ENCODE measurements around a stretch of chr10.

DNA sequence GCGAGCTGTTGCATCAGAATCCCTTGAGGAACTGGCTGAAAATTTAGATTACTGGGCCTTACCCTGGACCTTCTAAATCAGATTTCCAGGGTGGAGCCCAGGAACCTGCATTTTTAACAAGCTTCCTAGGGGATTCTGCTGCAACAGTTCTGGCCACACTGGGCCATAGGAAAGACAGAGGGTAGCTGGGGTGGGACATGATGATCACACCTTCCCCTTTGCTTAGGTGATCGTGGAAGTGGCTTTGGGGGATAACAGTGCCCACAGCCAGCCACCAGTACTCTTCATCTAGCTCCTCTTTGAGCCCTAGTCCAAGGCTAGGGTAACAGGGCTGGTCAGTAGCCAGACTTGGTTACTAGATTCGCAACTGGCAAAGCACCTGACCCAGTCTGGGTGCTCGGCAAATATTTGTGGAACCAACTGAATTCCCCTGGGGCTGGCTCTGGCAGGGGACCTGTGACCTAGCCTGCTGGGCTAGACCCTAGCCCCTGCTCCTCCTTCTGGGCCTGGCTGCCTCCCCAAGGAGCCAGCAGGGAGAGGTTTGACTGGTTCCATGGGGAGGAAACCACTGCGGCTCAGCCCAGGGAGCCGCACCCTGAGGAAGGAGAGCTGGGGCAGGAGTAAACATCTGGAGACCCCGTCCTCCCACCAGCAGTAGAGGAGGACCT is 67.0 kb upstream of the DUSP5 start:
- PRO-cap, 2 experiments = no peak in any of the 2 experiments

GRCh38 chr10:110456480-110456963 is 41.2 kb upstream of the DUSP5 start:
- PRO-cap, 2 experiments = no peak in any of the 2 experiments

GRCh38 chr10:110636605-110637557 is 7.3 kb upstream of the RBM20 start:
- PRO-cap, 2 experiments = no peak in any of the 2 experiments

DNA sequence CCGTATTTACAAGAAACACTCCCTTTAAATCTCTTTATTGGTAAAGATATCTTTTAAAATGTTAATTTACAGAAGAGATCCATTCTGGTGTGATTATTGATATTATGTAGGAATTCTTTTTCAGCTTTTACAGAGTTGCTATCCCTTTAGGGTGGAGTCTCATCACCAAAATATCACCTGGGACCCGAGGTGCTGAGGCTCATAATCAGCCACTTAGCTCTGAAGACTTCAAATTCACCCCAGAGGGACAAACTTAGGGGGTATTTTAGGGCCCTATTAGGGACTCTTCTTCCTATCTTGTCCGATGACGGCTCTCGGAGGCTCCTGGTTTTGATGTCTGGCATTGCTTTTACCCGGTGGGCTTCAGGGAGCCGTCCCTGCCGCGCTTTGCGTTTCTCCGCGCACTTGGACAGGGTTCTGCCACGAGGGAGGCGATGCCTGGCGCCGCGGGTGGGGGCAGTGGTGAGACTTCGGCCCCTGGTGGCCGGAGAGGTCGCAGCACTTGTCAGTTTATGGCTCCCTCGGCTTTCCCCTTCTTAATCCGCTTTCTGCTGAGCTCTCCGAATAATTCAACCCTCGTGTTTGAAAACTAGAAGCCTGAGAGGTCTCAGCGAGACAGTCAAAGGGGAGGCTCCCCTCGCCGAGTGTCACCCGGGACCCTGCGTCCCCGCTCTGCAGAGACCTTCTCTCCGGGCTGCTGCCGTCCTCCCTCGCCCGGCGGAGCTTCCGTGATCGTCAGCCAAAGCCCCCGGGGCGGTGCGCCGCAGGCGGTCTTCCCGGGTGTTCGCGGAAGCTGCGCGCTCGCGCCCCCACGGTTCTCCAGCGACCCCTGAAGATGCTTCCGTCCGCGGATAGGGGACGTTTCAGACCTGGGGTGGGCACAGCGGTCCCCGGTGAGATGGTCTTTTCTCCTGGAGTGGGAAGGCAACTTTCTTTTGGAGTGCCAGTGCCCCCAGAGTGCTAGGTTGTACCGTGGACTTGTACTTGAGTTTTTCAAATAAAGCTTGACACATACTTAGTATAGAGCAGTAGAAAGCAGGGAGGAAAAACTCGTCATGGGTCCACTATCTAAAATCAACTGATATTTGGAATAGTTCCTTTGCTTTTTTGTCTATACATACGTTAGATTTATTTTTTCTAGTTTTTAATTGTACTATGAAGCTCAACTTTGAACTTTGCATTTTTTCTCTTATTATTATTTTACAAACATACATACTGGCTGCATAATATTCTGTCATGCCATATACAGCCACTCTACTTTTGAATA is 28.1 kb downstream of the RBM20 start:
- PRO-cap, 2 experiments = peak in 1 of 2 experiments; most common plus-strand start position 473 of the sequence (in 1); most common minus-strand start position 716 of the sequence (in 1)

DNA sequence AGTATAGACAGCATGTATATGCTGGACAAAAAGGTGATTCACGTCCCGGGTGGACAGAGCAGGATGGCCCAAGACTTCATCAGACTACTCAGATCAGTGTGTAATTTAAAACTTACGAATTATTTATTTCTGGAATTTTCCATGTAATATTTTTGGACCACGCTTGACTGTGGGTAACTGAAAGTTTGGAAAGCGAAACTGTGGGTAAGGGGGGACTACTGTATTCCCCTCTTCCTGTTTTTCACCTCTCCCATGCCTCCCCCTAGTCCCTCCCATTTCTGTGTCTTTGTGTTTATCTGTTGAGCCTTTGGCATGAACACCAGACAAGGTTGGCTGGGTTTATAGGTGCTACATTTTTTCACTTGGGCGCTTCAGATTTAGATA is 55.8 kb downstream of the RBM20 start:
- PRO-cap, 2 experiments = no peak in any of the 2 experiments

DNA sequence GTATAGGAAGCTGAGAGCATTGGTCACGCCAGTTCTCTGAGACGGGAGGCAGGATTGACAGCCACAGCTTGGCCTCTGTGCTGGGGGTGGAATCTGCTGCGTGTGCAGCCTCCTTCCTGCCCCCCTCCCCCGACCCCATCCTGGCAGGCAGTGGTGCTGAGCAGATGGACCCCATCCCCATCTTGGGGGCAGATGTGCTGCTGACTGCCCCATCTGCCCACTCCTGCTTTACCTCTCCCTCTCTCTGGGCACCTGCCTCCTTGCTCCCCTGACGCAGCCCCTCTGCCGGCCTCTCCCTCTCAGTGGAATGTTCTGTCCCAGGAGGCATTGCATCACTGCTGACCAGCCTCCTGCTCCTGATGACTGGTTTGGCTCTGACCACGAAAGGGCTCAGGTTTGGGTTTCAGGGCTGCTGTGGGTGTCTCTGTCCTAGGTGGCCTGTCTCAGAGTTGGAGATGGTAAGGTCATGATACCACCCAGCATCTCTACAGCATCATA is 81.7 kb downstream of the RBM20 start:
- PRO-cap, 2 experiments = peak in 2 of 2 experiments; most common minus-strand start position 284 of the sequence (in 2)

DNA sequence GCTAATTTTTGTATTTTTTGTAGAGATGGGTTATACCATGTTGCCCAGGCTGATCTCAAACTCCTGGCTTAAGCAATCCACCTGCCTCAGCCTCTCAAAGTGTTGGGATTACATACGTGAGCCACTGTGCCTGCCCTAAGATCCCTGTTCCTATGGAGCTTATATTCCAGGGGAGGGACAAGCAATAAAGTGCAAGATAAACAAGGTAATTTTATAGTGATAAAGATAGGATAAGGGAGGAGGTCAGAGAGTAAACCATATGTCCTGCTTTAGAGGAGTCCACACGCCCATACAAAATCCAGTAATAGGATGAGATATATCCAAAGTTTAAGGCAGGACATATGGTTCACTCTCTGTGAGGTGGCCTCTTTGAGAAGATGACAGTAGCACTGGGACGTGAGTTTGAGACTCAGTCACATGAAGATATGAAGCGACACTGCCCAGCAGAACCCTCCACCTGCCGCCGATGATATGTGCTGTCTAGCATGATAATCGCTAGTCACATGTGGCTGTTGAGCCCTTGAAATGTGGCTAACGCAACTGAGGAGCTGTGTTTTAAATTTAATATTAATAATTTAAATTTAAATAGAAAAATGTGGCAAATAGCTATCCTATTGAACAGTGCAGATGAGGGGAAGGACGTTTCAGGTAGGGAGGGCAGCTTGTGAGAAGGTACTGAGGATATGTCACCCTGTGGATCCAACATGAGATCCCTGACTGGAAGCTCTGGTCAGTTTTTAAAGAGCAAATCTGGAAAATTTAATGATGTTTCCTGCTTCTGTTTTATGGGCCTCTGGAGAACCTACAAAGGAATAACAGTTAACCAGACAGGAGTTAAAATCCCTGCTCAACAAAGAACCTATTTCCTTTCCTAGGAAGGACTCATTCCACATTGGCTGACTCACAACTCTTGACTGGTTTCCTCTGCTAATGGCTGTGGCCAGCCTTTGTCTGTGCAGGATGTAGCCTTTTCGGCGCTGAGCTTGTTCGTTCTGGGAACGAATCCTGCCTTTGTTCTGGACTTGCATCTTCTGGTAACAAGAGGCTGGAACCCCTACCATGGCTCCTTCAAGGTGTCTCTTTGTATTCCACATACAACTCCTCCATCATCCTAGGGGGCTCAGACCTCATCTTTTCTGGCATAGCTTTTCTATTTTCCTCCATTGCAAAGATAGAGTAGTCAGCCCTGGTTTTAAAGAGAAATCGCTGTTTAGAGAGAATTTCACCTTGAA is 113.1 kb upstream of the PDCD4 start:
- PRO-cap, 2 experiments = no peak in any of the 2 experiments

GRCh38 chr10:110762765-110763365 is 108.9 kb upstream of the PDCD4 start:
- PRO-cap, 2 experiments = no peak in any of the 2 experiments

DNA sequence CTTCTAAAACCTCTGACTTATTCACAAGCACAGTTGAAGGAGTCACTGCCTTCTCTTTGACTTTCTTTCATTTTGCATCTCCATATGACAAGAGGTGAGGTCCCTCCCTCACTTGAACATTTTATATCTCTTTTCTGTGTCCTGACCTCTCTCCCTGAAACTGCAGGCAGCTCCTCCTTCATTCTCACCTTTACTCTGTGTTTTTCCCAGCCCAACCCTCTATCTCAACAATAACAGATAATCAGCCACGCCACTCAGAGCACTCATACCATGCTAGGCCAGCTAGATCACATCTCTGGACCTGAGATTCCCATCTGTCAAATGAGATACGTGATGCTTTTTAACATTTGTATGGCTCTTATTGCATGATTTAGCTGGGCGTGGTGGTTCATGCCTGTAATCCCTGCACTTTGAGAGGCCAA is 63.2 kb upstream of the PDCD4 start:
- PRO-cap, 2 experiments = no peak in any of the 2 experiments

DNA sequence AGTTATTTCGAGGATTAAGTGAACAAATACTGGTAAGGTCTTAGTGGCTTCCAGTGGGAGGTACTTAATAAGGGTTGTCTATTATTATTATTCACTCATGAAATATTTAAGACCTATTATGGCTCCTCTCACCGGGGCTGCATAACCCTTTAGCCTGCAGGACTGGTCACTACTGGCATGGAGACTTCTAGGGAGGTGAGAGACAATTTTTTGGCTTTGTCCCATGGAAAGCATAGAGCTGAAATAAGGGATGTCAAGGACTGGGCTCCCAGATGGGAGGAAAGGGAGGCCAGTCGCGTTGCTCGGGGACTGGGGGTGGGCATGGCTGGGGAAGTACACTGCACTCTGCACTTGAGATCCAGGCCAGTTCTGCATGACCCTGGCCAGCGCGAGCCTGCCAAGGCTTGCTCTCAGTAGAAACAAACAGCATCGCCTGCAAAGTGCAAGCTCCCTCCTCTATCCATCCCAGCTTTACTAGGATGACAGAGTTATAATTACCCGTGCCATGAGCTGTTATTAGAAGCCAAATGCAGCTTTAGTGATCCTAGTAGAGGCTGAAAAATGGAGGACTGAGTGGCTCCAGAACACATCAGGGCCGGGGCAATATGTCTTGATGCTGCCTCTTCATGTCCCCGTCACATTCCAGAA is 43.9 kb upstream of the PDCD4 start:
- PRO-cap, 2 experiments = no peak in any of the 2 experiments

- PRO-cap, 2 experiments = no peak in any of the 2 experiments
These were observed 21.7 kb upstream of the PDCD4 start for GRCh38 chr10:110849932-110850472.

DNA sequence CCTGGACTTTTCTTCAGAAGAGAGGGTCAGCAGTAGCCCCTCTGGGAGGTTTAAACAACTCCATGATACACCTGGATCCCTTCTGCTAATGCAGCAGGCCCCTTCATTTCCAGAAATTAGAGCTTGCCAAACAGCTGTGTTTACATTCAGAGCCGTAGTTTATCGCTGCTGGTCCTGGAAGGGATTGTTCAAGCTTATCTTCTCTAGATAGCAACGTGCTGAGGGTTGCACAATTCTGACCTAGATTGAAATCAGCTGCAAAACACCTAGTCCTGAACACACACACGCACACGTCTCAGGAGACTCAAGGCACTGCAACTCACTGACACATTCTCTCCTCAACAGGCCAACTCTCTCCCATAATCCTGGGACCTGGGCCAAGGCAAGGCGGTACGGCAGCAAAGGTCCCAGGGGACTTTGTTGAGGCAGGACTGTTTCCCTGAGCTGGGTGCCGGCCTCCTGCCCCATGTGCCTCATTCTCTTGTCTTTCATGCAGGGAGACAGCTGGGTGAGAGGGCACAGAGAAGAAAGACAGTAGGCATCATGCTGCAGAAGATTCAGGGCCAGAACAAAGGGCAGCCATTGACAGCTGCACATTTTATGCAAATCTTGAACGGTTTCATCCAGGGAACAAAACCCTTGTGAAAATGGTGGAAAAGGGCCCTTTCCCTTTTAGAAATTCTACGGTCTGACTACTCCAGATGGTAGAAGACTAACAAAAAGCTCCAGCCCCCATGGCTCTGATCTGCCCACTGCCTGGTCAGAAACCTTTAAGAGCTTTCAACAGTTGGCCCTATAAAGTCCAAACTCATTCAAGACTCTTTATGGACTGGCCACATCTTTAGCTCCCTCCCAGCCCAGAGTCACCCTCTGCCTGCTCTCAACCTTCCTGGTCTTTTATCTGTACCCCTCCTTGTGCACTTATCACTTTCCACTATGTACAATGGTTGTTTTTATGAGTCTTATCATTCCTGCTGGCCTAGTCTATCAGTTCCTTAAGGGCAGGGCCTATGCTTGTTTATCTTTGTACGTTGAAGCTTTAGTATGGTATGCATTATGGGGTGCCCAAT is 13.9 kb upstream of the PDCD4 start:
- PRO-cap, 2 experiments = peak in 2 of 2 experiments; most common plus-strand start position 289 of the sequence (in 1)

DNA sequence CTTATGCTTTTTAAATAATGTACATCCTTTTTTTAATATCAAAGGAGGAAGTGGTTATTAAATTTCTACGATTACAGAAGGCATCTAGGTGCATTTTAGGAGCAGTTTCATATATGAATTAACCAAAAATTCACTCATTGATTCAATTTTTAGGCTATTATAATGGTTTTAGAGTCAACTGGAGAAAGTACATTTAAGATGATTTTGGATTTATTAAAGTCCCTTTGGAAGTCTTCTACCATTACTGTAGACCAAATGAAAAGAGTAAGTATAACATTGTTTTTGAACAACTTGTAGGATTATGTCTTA is 22.5 kb downstream of the PDCD4 start:
- PRO-cap, 2 experiments = no peak in any of the 2 experiments

GRCh38 chr10:110901925-110902985 is 16.7 kb downstream of the BBIP1 start:
- PRO-cap, 2 experiments = no peak in any of the 2 experiments

- PRO-cap, 2 experiments = no peak in any of the 2 experiments
These were observed 70.6 kb downstream of the SHOC2 start for GRCh38 chr10:110989969-110990524.

GRCh38 chr10:111297795-111297994 is 220.9 kb downstream of the ADRA2A start:
- PRO-cap, 2 experiments = no peak in any of the 2 experiments

DNA sequence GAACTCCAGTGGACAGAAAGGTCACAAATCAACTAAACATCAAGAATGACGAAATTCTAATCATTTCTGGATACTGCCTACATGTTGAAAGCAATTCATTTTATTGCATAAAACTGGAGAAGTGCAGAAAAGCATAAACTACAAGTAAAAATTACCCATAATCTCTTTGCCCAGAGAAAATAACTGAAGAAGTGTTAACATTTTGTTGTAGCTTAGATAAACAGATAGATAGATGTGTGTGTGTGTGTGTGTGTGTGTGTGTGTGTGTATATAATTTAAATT is 17.2 kb upstream of the TECTB start:
- PRO-cap, 2 experiments = peak in 1 of 2 experiments; most common plus-strand start position 108 of the sequence (in 1)

DNA sequence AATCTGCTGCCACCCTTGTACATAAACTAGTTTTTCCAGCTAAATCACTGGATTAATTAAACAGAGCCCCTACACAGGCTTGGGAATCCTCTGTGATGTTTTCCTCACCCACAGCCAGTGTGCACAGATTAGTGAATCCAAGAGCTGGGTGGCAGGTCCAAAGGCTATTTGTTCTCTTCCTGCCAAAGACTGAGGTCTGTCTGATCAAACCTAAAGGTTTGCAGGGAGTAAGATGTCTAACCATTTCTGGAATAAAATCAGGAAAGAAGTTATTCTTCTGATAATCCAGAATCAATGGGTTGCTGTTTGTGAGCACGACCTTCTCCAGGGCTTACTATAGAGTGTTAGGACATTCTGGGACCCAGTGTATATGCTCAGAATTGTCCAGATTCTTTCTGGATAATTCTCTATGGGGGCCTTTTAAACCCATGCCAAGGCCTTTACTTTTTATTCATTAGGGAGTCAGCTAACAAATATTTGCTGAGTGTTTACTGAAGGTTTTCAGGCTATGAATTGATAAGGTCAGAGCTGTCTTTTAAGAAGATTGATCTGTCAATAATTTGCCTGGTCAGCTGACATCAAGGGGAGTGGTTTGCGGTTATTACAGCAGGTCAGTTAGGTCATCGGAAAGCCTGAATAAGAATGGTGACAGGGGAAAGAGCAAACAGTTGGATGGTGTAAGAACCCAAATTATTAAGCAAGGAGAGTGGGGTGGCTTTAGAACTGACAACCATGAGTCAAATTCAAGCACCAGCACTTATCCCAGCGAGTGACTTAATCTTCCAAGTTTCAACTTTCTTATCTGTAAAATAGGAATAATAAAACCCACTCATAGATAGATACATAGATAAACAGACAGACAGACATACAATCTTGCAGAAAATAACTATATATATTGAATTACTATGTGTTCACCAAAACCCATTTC is 7.5 kb upstream of the TECTB start:
- PRO-cap, 2 experiments = peak in 2 of 2 experiments; most common plus-strand start position 635 of the sequence (in 2); most common minus-strand start position 116 of the sequence (in 1)

GRCh38 chr10:112304277-112305015 is 21.2 kb downstream of the TECTB start:
- PRO-cap, 2 experiments = peak in 1 of 2 experiments; most common plus-strand start chr10:112304771 (in 1)

- PRO-cap, 2 experiments = no peak in any of the 2 experiments
These were observed 6.1 kb downstream of the ACSL5 start for GRCh38 chr10:112379837-112380596.

Data from Metastatic Liver Carcinoma in the Adrenal Gland (tissue), 2 donors.